Measurements from ENCODE around the genes HHEX and CEP55.

DNA sequence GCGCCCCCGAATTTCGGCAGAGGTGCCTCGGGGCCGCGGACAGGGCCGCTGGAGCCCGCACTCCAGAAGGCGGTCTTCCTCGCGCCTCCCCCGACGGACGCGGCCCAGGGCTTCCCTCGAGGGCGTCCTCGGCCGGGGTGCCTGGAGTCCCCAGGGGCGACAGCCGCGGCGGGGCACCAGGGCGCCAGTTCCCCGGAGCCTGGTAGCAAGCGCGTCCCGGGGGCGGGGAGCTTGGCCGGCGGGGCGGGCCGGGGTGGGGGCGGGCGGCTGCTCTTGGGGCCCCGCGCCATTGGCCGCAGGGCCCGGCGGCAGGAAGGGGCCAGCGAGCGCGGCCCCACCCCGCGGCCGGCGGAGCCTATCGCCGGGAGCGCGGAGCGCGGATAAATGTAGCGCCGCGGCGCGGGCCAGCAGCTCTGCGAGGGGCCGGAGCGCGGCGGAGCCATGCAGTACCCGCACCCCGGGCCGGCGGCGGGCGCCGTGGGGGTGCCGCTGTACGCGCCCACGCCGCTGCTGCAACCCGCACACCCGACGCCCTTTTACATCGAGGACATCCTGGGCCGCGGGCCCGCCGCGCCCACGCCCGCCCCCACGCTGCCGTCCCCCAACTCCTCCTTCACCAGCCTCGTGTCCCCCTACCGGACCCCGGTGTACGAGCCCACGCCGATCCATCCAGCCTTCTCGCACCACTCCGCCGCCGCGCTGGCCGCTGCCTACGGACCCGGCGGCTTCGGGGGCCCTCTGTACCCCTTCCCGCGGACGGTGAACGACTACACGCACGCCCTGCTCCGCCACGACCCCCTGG lies at the start of gene HHEX:
TSS of gene HHEX (plus strand) at position 410 of the 802 bp plus-strand sequence.
- PRO-cap = bidirectional peak, plus-strand start at position 410 of the sequence, minus-strand start at position 207 of the sequence
- RAMPAGE, long total RNA, 4 experiments = no peak in any of the 4 experiments

DNA sequence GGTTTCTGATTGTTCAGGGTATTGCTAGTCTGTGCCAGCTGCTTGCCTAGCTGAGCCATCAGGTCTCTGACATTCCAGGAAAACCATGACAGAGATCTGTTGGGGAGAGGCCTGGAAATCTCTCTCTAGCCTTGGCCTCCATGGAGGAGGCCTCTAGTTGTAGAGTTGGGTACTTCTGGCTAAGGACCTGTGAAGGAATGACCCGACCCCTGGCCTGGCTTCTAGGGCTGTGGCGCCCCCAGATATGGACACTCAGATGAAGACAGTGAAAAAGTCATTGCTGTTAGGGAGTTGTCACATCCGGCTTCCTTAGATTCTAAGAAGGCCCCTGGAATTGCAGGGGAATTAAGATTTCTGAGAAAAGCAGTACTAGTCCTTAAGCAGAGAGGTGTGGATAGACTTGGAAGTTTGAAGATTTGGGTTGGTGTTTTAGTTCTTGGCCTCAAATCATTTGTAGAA lies 6.9 kb downstream of the HHEX start:
- PRO-cap = no peak
- RAMPAGE, long total RNA, 4 experiments = no peak in any of the 4 experiments

DNA sequence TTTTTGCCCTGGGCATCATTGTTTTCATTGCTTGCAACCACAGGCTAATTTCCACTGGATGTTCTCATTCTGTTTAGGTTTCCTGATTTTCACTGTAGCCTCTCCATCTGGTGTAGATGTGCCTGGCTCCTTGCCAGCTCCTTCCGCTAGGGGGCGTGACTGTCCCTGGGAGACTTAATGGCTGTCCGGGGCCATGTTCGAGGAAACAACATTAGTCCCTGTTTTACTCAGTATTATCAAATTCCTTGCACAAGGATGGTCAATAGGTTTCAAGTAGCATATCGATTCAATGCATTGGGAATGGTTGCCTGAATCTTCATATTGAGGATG lies 9.2 kb upstream of the EXOC6 start:
- PRO-cap = no peak
- RAMPAGE, long total RNA, 4 experiments = no peak in any of the 4 experiments

GRCh38 chr10:93078045-93078482 lies 4.4 kb downstream of the CYP26A1 start:
- PRO-cap = no peak
- RAMPAGE, long total RNA, 4 experiments = no peak in any of the 4 experiments

DNA sequence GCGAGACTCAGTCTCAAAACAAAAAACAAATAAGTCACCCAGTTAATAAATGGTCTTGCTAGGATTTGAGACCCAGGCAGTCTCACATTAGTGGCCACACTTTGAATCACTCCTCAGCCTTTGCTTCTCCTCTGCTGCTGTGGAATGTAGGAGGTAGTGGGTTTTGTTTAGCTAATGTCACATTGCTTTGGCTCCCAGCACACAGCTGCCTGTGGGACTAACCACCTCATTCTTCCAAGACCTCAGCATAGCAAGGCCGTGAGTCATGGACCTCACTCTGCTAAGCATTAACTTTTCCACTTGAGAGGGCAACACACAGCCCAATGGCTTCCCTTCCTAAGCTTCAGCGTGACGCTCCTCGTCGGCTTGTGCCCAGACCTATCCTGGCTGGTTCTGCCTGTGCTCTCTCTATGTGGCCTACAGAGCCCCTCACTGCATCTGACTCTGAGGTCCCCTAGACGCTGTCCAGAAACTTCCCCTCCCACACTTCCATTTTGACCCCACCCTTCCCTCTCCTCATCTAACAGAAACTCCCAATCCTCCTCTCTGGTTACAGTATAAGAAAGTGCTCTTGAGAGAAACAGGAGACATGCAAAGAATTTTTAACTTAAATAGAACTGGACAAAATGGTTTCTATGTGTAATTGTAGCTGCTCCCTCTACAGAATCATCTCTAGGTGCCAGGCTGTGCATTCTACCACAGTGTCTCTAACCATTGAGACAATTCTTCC lies 23.3 kb downstream of the MYOF start:
- PRO-cap = bidirectional peak, plus-strand start at position 229 of the sequence, minus-strand start at position 148 of the sequence
- RAMPAGE, long total RNA, 4 experiments = no peak in any of the 4 experiments

DNA sequence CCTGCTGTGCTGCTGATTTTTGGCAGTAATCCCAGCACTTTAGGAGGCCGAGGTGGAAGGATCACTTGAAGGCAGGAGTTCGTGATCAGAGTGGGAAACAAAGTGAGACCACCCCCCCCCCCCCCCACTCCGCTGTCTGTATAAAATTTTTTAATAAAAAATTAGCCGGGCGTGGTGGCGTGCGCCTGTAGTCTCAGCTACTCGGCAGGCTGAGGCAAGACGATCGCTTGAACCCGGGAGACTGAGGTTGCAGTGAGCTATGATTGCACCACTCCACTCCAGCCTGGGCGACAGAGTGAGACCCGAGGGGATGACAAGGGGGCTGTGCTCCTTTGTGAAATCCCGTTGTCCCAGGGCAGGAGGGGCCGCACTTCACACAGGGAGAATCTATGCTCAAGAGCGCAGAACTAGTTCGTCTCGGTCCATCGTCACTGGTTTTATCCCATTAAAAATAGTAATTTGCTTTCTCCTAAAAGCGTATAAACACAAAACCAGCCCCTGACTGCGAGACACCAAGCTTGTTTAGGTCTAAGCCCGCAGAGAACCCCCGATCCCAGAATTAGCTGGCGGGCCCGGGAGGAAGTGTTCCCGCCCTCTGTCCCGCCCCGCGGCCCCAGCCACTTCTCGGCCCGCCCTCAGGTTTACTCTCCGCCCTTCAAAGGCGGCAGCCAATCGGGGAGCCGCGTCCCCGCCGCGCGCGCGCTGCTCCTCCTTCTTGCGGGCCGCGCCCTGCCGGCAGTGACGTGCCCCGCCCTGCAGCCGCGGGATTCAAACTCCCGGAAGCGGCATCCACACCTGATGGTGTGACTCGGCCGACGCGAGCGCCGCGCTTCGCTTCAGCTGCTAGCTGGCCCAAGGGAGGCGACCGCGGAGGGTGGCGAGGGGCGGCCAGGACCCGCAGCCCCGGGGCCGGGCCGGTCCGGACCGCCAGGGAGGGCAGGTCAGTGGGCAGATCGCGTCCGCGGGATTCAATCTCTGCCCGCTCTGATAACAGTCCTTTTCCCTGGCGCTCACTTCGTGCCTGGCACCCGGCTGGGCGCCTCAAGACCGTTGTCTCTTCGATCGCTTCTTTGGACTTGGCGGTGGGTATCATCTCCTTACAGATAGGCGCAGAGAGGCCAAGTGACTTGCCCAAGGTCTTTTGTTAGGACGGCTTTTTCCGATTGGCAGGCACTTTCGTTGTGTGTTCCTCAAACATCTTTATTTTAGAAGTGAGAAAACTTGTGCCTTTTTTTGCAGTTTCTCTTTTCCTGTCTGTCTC lies at the start of gene CEP55:
TSS of gene CEP55 (plus strand) at position 771 of the 1,261 bp plus-strand sequence.
- PRO-cap = bidirectional peak, plus-strand start at position 794 of the sequence, minus-strand start at position 545 of the sequence
- RAMPAGE, long total RNA, 4 experiments = start-site peak on the plus strand in 1 of 4 experiments, centred at position 795 of the sequence, 9 reads per replicate

GRCh38 chr10:93589994-93590542 lies 11.0 kb downstream of the RBP4 start:
- PRO-cap = no peak
- RAMPAGE, long total RNA, 4 experiments = no peak in any of the 4 experiments

- PRO-cap = no peak
- RAMPAGE, long total RNA, 4 experiments = no peak in any of the 4 experiments
These were observed 591 bp downstream of the RBP4 start for GRCh38 chr10:93600446-93600841.

GRCh38 chr10:93896608-93897133 lies 2.9 kb downstream of the SLC35G1 start:
- PRO-cap = no peak
- RAMPAGE, long total RNA, 4 experiments = no peak in any of the 4 experiments

DNA sequence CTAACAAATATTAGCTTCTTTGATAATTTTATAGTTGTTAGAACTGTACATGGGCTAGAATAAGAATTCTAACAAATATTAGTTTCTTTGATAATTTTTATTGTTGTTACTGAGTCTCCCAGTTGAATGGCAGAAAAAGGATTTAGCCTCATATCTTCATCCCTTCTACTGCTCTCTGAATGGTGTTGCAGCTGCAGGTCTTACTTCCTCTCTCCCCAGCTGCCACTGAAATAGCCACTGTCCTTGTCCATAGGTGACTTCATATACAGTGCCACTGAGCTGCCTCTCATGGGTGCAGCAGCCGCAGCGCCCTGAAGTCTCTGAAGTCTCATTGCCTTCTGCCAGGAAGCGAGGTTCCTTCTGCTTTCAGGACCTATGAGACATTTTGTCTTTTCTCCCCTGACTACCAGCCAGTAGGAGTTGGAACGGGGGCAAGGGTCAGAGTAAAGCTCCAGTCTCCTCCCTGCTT lies 6.8 kb downstream of the PLCE1 start:
- PRO-cap = no peak
- RAMPAGE, long total RNA, 4 experiments = no peak in any of the 4 experiments

DNA sequence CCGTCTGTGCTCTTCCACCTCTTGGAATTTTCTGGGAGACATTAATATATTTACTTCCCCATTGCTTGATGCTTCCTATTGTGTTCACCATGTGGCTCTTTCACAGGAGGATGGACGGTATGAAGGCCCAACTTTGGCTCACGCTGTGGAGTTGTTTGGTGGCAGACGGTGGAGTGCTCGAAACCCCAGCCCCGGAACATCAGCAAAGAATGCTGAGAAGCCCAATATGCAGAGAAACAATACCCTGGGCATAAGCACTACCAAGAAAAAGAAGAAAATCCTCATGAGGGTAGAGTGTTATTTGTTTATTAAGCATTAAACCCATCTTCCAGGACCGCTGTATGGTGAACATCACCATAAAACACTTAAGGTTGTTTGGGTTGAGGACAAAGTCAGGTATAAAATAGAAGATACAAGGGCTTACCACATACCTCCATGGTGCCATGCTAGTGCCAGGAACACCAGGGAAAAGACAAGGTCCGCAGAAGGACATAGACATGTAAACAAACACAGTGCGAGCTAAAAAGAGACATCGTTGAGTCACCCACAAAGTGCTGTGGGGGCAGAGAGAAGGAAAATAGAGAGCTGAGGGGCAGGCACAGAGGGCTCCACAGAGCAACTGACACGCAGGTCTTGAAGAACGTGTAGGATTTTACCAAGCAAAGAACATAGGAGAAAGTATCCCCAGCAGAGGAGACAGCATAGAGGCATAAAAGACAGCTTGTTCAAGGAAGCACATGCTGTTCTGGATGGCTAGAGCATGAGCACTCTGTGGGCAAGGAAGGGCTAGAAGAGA lies 110.3 kb downstream of the NOC3L start:
- PRO-cap = no peak
- RAMPAGE, long total RNA, 4 experiments = no peak in any of the 4 experiments

GRCh38 chr10:94258459-94259294 lies 104.1 kb downstream of the NOC3L start:
- PRO-cap = no peak
- RAMPAGE, long total RNA, 4 experiments = no peak in any of the 4 experiments

GRCh38 chr10:94262273-94262684 lies 100.5 kb downstream of the NOC3L start:
- PRO-cap = no peak
- RAMPAGE, long total RNA, 4 experiments = no peak in any of the 4 experiments

GRCh38 chr10:94327473-94328505 lies 35.0 kb downstream of the NOC3L start:
- PRO-cap = no peak
- RAMPAGE, long total RNA, 4 experiments = no peak in any of the 4 experiments

DNA sequence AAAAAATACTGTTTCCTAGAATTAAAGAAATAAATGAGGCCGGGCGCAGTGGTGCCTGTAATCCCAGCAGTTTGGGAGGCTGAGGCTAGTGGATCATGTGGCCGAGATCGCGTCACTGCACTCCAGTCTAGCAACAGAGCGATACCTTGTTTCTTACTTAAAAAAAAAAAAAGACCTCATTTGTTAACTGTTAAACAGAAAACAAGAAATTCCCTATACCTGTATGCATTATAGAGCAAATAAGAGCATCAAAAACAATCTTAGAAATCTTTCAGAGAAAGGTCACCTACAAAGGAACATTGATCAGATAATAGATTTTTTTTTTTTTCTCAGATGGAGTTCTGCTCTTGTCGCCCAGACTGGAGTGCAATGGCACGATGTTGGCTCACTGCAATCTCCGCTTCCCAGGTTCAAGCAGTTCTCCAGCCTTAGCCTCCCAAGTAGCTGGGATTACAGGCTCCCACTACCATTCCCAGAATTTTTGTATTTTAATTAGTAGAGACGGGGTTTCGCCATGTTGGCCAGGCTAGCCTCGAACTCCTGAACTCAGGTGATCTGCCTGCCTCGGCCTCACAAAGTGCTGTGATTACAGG lies 64.8 kb downstream of the HELLS start:
- PRO-cap = no peak
- RAMPAGE, long total RNA, 4 experiments = no peak in any of the 4 experiments

DNA sequence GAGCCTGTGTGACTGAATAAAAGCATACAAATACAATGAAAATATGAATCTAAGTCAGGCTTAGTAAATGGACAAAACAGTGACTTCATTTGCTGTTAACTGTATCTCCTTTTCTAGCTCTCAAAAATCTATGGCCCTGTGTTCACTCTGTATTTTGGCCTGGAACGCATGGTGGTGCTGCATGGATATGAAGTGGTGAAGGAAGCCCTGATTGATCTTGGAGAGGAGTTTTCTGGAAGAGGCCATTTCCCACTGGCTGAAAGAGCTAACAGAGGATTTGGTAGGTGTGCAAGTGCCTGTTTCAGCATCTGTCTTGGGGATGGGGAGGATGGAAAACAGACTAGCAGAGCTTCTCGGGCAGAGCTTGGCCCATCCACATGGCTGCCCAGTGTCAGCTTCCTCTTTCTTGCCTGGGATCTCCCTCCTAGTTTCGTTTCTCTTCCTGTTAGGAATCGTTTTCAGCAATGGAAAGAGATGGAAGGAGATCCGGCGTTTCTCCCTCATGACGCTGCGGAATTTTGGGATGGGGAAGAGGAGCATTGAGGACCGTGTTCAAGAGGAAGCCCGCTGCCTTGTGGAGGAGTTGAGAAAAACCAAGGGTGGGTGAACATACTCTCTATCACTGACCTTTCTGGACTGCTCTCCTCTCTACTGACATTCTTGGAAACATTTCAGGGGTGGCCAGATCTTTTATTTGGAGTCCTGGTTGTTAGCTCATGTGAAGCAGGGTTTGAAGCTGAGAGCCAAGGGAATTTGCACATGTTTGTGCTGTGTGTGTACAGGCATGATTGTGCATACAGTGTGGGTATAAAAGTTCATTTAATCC lies 12.7 kb downstream of the CYP2C19 start:
- PRO-cap = no peak
- RAMPAGE, long total RNA, 4 experiments = no peak in any of the 4 experiments

DNA sequence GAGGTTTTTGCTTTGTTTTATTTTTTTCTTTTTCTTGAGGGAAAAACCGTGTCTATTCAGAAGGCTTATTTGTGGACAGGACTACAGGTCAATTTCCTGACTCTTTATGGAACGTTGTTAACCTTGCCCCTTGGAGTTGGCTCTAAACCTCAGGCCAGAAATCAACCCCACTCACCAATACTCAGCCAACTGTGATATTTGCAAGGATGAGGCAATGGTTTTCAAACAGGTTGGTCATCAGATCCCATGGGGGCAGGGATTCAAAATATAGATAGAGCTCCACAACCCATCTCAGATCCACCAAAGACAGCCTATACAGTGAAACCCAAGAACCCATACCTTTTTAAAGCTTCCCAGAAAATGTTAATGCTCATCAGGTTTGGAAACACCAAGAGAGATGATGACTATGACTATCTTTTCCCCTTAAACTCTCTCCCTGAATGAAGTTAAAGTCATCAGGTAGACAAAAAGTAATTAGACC lies 10.1 kb downstream of the PDLIM1 start:
- PRO-cap = no peak
- RAMPAGE, long total RNA, 4 experiments = no peak in any of the 4 experiments

GRCh38 chr10:95328577-95329444 lies 38.0 kb upstream of the PDLIM1 start:
- PRO-cap = no peak
- RAMPAGE, long total RNA, 4 experiments = no peak in any of the 4 experiments

DNA sequence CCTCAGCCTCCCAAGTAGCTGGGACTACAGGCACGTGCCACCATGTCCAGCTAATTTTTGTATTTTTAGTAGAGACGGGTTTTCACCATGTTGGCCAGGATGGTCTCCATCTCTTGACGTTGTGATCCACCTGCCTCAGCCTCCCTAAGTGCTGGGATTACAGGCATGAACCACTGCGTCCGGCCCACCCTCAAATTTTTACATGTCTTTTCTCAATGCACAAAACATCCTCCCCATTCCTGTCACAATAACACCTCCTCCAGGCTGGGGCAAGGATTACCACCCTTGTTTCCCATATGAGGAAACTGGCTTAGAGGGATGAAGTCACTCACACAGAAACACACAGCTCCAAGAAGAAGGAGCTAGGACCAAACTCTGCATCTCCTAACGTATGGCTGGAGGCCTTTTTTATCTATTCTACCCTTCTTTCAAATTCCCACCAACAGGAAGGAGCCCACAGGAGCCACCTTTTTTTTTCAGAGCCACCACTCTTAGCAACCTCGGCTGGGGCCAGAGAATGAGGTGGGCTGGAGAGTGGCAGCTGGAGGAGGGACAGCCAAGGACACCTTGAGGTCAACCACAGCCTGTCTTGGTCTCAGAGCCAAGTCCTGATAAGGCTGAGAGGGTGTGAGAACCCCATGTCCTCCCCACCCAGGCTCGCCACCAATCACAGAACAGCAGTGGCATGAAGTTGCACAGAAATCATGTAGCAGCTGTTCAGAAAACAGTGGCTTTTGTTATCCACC lies 113.0 kb upstream of the PDLIM1 start:
- PRO-cap = unidirectional peak, minus-strand start at position 197 of the sequence
- RAMPAGE, long total RNA, 4 experiments = no peak in any of the 4 experiments

DNA sequence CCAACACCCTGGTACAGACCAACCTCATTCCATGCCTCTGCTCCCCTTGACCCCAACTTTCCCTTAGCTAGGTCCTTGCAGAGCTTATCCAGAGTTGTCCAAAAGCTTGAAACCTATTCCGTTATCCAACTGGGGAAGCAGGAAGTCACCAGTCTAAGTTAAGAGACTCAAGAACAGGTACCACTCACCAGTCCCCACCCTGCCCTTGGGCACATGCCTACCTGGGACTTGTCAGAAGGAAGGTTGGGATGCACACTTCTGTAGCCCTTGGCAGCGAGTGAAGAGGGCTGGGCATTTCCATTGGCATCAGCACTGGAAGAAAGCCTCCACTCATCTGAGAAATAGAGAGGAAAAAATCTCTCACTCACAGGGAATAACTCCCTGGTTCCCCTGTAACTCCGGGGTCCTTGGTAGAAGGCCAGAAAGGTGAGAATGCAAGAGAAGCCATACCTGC lies 131.0 kb upstream of the PDLIM1 start:
- PRO-cap = unidirectional peak, minus-strand start at position 279 of the sequence
- RAMPAGE, long total RNA, 4 experiments = no peak in any of the 4 experiments

Measured in gastroesophageal sphincter (tissue), 4 donors.